Ovary (tissue), 7 donors: ENCODE measurements around a stretch of chr4.

- PRO-cap, 7 experiments: no peak in any of the 7 experiments
- RAMPAGE, long total RNA, 2 experiments: no peak in any of the 2 experiments
Observed at GRCh38 chr4:11505648-11505995, 76.9 kb upstream of the HS3ST1 start.

DNA sequence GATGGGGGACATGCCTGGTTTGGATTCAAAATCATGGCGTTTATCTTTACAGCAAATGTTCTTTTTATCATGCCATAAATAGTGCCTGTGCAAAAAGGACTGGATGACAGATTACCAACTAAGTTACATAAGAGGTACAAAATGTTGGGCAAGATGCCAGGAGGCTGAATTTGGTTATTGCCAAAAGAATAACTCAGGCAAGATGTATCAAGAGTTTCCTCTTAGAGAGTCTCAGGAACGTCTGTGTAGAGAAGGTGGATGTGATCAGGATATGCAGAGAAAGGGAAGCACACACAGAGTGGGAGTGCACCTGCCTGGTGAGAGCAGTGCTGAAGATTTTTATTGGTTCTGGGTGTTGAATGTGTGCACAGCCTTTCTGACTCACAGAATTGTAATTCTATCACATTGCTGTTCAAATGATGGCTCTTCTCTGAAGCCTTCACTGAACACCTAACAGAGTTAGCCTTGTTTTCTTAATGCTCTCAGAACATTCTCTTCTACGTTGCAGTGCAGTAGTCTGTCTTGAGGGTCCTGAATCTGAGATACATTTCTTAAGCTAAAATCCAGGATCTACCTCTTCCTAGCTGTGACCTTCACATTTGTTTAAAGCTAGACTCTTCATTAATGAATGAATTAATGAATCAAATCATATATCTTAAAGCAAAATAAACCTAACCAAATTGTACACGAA is 156.9 kb upstream of the HS3ST1 start:
- PRO-cap, 7 experiments: no peak in any of the 7 experiments
- RAMPAGE, long total RNA, 2 experiments: no peak in any of the 2 experiments

GRCh38 chr4:13173742-13174087 is 310.4 kb downstream of the RAB28 start:
- PRO-cap, 7 experiments: peak in 3 of 7 experiments; most common minus-strand start chr4:13173990 (in 3)
- RAMPAGE, long total RNA, 2 experiments: no peak in any of the 2 experiments

- PRO-cap, 7 experiments: no peak in any of the 7 experiments
- RAMPAGE, long total RNA, 2 experiments: no peak in any of the 2 experiments
Observed at GRCh38 chr4:13362816-13363237, 121.3 kb downstream of the RAB28 start.

DNA sequence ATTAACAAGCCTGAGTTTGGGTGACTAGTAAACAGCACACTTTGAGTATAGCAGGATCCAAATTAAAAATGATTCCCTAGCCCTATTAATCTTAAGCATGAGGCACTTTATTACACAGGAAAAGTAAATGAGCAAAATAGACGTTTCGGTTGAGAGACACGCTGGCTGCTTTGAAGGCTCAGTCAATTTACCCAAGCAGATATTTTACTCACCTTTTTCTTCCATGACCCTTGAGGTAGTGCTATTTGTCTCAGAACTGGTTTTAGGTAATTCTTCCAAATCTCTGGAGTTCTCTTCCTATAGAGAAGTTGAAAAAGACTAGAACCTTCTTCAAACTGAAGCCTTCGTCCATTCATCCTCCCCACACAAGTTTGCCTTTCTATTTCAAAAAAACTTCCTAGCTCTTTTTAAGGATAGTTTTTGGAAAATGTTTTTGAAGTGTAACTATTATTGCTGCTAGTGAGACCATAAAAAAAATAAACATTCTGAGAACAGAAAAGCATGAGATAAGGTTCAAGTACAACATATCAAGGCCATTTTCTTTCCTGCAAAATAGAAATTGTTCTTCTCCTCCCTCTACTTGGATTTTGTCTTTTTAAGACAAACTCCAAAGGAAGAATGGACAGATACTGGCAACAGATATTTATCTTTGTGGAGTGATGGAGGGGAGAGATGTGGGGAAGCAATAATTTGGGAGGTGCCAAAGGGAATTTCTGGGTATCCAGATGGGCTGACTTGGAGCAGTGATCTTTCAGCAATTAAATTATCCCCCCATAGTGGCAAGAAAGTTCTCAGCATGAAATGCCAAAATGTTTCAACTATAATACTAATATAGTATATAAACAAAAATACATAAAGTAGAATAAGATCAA is 38.4 kb upstream of the NKX3-2 start:
- PRO-cap, 7 experiments: peak in 2 of 7 experiments; most common plus-strand start position 579 of the sequence (in 1); most common minus-strand start position 381 of the sequence (in 2)
- RAMPAGE, long total RNA, 2 experiments: no peak in any of the 2 experiments

GRCh38 chr4:13600548-13600976 is 27.0 kb downstream of the BOD1L1 start:
- PRO-cap, 7 experiments: no peak in any of the 7 experiments
- RAMPAGE, long total RNA, 2 experiments: no peak in any of the 2 experiments

GRCh38 chr4:13627942-13628503 is 498 bp upstream of the BOD1L1 start:
- PRO-cap, 7 experiments: peak in 3 of 7 experiments; most common plus-strand start chr4:13628125 (in 2); most common minus-strand start chr4:13628074 (in 2)
- RAMPAGE, long total RNA, 2 experiments: no peak in any of the 2 experiments

DNA sequence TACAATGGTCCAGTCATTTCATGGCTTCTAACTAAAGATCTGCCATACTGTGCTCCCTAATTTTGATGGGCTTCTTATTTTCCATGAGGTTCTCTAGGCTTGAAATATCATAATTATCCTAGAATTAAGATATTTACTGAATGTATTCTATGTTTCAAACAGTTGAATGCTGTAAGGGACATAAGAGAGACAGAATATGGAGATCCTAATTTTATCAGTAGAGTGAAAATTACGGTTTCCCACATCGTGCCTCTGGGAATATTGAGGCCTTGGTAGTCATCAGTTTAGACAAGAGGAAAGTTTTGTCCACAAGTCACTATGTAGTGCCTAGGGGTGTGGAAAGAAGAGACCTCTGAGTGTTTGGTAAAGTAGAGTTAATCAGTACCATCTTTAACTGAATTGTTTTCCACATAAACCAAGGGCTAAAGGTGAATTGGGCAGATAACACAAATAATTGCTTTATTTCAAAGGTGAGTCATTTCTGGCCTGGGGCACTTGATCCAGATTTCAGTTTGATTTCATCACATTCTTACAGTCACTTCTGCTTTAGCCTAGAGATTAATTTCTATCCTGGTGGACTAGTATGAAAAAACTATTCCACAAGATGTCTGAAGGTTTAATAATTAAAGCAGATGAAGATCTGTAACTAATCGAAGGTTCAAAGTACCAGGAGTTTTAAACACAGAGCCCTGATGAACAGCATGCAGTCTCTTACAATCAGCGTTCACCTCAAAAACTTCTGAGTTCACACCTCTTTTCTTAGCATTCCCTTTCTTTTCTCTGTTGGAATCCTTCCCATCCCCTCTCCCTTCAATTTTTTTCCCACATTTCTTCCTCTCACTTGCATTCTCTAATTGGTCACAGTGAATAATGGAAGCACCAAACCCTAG is 74.4 kb upstream of the BOD1L1 start:
- PRO-cap, 7 experiments: no peak in any of the 7 experiments
- RAMPAGE, long total RNA, 2 experiments: no peak in any of the 2 experiments

DNA sequence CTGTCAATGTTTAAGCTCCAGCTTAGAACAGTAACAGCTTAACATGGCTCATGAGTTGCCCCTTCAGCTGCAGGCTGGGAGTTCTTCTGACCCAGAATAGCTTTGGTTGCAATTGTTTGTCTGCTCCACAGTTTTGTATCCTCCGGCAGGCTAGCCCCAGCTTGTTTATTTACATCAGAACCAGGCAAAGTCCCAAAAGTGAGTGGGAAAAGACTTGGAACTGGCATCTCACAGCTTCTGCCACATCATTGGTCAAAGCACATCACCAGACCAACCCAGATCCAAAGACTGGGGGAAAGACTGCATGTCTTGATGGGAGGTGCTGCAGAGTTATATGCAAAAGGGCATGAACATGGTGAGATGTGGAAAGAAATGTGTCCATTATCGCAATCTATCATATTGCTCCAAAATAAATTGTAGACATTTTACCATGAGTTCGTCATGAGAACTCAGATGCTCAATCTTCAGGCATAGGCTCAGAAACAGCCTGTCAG is 231.1 kb upstream of the CPEB2 start:
- PRO-cap, 7 experiments: no peak in any of the 7 experiments
- RAMPAGE, long total RNA, 2 experiments: no peak in any of the 2 experiments

DNA sequence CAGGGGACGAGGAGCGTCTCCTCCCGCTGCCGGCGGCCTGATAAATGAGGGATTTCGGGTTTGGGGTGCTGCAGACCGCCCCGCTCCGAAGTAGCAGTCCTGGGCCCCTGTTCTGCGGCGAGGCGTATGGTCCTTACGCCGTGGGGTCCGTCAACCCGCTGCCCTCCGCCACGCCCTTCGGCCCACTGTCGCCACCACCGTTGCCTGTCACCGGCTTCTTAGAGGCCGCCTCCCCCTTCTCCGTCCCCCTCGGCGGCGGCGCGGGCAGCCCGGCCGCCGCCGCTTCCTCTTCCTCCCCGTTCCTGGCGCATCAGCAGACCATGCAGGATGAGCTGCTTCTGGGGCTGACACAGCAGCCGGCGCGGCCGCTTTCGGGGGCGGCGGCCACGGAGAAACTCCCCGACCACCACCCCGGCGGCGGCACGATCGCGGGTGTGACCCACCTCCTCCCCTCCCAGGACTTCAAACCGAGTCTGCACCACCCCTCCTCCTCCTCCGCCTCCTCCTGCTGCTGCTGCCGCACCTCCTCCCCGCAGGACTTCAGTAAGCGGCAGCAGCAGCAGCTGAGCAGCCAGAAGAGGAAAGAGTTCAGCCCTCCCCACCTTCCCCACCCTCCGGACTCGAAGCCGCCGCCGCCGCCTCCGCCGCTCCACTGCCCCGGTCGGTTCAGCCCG is 486 bp downstream of the CPEB2 start:
- PRO-cap, 7 experiments: peak in 7 of 7 experiments; most common plus-strand start position 543 of the sequence (in 5); most common minus-strand start position 436 of the sequence (in 7)
- RAMPAGE, long total RNA, 2 experiments: start-site peak on the plus strand in 1 of 2 experiments, centred at position 415 of the sequence, 9 reads per replicate

- PRO-cap, 7 experiments: peak in 7 of 7 experiments; most common plus-strand start chr4:15005057 (in 4); most common minus-strand start chr4:15004627 (in 3)
- RAMPAGE, long total RNA, 2 experiments: start-site peak on the plus strand in 2 of 2 experiments, at chr4:15004969-15005155 at its widest, 7 to 11 reads per replicate
Observed at GRCh38 chr4:15004532-15005487, 2.5 kb downstream of the CPEB2 start.

DNA sequence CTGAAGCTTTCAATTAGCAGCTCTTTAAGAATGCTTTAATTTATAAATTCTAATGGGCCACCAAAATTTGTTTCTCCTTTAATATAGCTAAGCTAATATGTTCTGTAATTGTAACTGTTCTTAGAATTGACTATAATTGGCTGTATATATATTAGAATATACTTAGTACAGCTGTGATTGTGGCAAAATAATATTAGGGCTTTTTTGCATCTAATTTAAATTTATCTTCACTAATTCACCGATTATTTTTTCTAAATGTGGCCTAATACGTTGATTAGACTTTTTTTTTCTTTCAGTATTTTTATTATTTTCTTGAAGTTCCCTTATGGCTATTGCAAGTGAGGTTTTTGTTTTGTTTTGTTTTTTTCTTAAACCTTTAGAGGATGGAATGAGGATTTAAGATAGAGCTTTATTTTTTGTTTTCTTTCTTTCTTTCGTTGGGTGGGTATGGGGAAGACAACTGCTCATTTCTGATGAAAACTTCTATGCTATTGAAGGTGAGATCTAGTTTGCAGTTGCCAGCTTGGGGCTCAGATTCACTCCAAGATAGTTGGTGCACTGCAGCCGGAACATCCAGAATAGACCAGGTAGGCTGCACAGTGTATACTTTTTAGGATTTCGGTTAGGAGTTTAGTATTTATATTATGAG is 5.7 kb downstream of the CPEB2 start:
- PRO-cap, 7 experiments: no peak in any of the 7 experiments
- RAMPAGE, long total RNA, 2 experiments: no peak in any of the 2 experiments

DNA sequence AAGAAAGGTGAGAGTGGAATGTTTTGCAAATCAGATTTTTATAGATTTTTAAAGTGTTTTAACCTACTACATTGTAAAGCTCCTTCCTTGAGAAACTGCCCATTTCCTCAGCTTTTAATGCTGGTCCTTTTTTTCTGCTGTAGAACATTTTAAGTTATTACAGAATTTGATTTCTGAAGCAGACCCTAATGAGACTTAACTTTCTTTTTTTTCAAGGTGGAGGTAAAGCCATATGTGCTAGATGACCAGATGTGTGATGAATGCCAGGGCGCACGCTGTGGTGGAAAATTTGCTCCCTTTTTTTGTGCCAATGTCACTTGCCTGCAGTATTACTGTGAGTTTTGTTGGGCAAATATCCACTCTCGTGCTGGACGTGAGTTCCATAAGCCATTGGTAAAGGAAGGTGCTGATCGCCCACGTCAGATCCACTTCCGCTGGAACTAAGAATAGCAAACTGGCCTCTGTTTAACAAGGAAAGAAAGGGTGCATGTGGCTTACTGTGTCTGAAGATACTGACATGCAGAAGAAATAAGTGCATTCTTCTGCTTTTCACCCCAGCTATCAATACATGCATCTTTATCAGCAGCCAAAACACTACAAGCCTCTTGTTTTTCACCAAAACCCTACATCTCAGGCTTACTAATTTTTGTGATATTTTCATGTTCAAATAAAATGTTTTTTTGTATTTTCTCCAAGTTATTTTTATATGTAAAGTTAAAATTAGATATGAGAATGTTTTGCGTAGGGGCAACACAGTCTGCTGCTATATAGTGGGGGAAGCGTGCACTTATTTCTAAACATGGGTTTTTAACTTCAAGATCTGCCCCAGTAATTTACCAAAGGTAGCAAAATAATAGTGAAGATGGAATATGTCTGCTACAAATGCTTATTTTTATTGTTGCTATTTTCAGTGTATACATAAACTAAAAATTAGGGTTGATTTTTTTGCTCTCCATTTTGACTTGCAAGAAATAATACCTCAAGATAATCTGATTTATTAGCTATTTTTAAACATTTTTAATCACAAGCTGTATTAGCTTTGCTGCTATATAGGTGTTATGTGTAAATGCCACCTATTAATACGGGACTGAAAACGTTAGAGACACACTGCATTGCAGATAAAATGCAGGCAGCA is 64.0 kb downstream of the CPEB2 start:
- PRO-cap, 7 experiments: no peak in any of the 7 experiments
- RAMPAGE, long total RNA, 2 experiments: no peak in any of the 2 experiments

DNA sequence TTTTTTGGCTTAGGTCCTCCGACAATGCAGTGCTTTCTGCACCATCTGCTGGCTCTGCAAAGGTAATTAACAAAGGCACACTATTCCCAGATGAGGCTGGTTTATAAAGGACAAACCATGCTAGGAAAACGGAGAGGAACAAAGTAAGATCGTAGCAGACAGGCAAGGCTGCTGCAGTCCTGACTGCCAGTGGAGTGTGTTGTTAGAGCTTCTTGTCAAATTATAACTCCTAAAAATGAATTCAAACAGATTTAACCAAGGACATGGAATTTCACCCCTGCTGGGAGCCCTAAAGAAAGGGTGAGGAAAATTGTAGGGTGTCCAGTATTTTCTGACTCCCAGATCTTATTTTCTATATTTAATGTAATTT is 142.1 kb downstream of the CPEB2 start:
- PRO-cap, 7 experiments: no peak in any of the 7 experiments
- RAMPAGE, long total RNA, 2 experiments: no peak in any of the 2 experiments

DNA sequence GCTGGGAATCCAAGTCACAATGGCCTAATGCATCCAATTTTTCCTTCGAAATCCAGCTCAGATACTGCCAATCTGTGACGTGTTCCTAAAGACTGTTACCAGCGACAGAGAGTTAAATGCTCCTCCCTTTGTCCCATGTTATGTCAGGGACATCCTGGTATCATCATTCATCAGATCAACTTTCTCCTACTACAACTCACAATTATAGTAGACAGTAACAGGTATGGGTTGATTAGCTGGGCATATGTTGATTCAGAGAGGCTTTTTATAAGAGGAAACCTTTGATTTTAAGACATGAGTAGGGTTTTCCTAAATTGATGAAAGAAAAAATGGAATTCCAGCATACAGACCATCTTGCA is 143.8 kb downstream of the CPEB2 start:
- PRO-cap, 7 experiments: no peak in any of the 7 experiments
- RAMPAGE, long total RNA, 2 experiments: no peak in any of the 2 experiments

DNA sequence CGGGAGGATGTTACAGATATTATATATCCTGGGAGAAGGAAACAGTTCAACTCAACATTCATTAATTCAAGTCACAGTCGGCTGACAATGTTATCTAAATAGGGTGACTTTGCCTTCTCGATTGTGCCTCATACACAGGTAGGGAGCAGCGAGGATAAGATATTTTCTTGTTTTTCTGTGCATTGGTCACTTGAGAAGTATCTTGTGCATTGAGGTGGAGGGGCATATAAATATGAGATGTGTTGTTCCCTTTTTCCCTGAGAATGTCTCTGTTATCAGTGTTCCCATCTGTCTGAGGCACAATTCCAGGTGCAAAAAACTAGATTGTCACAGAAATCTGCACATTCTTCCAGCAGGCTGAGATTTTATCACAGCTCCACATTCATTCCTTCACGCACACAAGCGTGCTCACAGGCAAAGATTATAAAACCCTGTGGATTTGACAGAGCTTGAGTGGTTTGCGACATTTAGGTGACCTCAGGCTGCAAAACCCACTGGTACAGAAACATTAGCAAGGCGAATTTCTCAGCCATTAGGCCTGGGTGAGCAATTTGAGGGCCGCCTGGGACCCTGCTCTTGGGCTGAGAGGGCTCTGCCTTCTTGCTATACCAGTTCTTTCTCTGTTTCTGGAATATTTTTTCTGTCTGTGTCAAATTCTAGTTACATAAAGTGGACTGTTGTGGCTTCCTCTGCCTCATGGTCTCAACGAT is 86.9 kb upstream of the C1QTNF7 start:
- PRO-cap, 7 experiments: no peak in any of the 7 experiments
- RAMPAGE, long total RNA, 2 experiments: no peak in any of the 2 experiments

- PRO-cap, 7 experiments: peak in 2 of 7 experiments; most common minus-strand start chr4:15653826 (in 2)
- RAMPAGE, long total RNA, 2 experiments: no peak in any of the 2 experiments
Observed at GRCh38 chr4:15653313-15653898, 1.8 kb downstream of the FBXL5 start.

DNA sequence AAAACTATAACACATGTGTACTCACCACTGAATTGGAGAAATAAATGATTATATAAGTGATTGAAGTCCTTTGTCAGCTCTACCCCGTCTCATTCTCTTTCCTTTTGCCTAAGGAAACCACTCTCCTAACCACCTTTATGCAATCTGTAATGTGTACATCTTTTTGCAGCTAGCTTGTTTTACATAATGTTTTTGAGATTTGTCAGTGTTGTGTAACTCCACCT is 674 bp downstream of the FAM200B start:
- PRO-cap, 7 experiments: no peak in any of the 7 experiments
- RAMPAGE, long total RNA, 2 experiments: no peak in any of the 2 experiments

GRCh38 chr4:15699788-15700442 is 3.0 kb upstream of the BST1 start:
- PRO-cap, 7 experiments: no peak in any of the 7 experiments
- RAMPAGE, long total RNA, 2 experiments: no peak in any of the 2 experiments

DNA sequence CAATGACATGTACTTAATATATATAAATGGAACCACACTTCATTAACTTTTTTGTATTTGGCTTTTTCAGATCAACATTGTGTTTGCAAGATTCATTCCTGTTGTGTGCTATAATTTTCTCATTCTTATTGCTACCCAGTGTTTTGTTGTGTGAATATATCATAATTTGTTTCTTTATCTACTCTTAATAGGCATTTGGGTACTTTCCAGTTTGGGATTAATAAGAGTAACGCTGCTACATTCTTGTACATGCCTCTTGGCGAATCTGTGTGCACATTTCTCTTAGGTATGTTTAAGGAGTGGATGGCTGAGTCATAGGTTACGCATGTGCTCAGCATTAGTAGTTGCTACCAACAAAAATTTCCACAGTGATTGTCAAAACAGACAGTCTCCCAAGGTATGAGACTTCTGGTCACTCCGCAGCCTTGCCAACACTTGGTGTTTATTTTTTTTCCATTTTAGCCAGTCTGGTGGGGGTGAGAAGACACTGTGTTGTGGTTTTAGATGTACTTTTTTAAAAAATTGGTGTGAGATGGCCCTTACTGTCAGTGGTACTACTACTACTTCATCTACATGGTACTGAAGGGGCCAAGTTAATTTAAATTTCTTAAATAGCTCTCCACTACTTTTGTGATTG is 44.6 kb downstream of the FGFBP1 start:
- PRO-cap, 7 experiments: no peak in any of the 7 experiments
- RAMPAGE, long total RNA, 2 experiments: no peak in any of the 2 experiments